Kidney epithelial cell (primary cell): ENCODE measurements around a stretch of chr9.

GRCh38 chr9:5735951-5736757 is 96.8 kb downstream of the ERMP1 start:
- RAMPAGE, long total RNA, result no peak
- RRBS, result no CpG with 5 or more reads among the region's 1 CpG

GRCh38 chr9:6068943-6069224 is 53.5 kb upstream of the RANBP6 start:
- RAMPAGE, long total RNA, result no peak

GRCh38 chr9:6395181-6395651 is 17.8 kb upstream of the UHRF2 start:
- RAMPAGE, long total RNA, result no peak
- RRBS, result no CpG with 5 or more reads among the region's 1 CpG

DNA sequence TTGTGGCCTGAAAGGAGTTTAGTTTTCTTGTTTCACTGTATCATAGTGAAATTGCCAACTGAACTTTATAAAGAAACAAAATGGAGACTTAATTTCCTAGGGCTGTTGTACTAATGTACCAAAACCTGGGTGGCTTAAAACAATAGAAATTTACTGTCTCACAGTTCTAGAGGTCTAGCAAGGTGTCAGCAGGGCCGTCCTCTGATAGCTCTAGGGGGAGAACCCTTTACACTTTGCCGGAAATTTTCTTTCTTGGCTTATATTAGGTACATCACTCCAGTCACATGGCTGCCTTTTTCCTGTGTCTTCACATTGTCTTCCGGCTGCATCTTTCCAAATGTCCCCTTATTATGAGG is 5.7 kb downstream of the UHRF2 start:
- RAMPAGE, long total RNA, result no peak
- RRBS, result 80% methylated on average over 1 of the region's 3 CpGs

GRCh38 chr9:6682288-6682729 is 36.8 kb upstream of the GLDC start:
- RAMPAGE, long total RNA, result no peak
- RRBS, result no CpG with 5 or more reads among the region's 15 CpGs

DNA sequence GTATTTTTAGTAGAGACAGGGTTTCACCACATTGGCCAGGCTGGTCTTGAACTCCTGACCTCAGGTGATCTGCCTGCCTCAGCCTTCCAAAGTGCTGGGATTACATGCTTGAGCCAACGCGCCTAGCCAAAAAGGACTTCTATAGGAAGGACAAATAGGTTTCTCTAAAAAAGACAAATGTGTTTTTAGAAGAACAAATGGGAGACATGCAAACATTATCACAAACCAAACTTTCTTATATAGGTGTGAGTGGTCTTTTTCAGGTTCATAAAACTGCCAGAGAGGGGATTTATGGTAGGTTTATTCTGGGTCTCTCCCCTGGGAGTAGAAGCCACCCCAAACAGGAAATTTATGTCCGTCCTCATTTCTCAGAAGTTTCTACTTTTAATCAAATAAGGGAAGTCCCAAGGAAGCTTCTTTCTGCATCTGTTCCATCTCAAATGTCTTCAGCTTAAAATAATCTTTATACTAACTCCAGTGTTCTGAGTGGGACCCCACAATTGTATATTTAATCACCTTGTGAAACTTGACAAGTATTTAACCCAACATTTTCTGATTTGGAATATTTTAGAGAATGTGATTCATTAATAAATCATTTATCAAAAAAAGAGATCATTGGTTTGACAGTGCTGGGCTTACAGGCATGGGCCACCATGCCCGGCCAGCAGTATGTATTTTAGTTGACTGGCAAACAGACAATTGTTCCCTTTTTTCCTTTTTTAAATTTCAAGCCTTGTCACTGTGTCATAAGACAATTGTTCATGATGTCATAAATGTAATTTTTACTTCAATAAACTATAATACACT is 44.4 kb upstream of the GLDC start:
- RAMPAGE, long total RNA, result no peak
- RRBS, result no CpG with 5 or more reads among the region's 4 CpGs

DNA sequence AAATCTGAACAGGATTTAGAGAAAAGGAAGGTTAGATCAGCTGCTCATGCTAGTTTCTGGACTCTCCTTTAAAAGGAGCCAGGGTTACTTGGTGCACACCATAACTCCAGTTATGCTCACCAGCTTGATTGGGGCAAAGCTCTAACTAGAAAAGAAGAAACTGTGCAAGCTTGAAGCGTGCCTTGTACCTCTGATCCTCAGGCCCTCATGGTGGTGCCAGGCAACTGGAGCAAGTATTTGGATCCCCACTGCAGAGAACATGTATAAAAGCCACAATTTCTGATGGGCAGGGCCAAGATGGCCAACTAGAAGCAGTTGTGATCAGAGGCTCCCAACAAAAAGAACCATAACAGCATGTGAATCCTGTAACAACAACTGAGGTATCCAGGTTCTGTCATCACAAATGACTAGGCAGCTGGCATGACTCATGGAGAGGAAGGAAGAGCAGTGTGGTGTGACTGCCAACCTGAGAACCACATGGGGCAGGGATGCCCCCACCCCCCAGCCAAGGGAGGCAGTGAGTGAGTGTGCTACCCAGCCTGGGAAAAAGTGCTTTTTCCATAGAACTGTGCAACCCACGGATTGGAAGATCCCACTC is 79.8 kb upstream of the DMAC1 start:
- RAMPAGE, long total RNA, result no peak
- RRBS, result no CpG with 5 or more reads among the region's 2 CpGs

DNA sequence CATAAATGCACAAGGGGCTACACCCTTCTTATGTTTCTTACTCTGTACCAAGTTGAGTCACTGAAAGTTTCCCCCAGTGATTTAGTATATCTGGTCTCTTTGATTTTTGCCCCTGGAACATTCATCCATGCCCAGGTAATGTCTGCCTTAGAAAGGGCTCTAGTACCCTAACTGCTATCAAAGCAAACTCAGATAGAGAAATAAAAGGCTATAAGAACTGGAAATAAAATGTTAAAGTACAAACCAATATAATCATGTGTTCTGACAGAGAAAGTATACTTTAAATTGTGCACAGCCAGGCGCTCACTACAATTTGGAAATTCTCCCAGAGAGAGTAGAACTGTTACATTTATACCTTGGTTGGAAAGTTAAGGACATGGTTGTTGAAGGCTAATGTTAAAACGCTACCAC is 1022.6 kb upstream of the DMAC1 start:
- RAMPAGE, long total RNA, result no peak
- RRBS, result no CpG with 5 or more reads among the region's 2 CpGs

DNA sequence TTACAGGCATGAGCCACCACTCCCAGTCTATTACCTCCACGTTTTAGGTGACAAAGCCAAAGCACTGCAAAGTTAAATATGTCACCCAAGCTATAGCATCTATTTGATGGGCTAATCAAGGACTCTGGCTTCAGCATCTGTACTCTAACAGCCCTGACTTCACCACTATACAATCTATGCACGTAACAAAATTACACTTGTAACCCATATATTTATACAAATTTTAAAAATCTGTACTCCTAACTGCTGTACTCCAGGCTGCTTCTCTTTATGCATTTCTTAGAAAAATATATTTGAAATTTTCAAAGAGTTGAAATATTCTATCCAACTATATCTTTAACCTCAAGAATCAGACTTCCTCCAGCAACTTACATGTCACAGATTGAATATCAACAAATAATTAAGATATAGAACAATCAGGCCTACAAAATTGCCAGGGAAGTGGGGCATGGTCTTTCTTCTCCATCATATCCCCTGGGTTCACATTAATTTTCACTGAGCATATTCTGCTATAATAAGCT is 248.5 kb downstream of the PTPRD start:
- RAMPAGE, long total RNA, result no peak
- RRBS, result no CpG with 5 or more reads among the region's 2 CpGs

GRCh38 chr9:12972477-12972857 is 197.6 kb downstream of the LURAP1L start:
- RAMPAGE, long total RNA, result no peak
- RRBS, result no CpG with 5 or more reads among the region's 2 CpGs

DNA sequence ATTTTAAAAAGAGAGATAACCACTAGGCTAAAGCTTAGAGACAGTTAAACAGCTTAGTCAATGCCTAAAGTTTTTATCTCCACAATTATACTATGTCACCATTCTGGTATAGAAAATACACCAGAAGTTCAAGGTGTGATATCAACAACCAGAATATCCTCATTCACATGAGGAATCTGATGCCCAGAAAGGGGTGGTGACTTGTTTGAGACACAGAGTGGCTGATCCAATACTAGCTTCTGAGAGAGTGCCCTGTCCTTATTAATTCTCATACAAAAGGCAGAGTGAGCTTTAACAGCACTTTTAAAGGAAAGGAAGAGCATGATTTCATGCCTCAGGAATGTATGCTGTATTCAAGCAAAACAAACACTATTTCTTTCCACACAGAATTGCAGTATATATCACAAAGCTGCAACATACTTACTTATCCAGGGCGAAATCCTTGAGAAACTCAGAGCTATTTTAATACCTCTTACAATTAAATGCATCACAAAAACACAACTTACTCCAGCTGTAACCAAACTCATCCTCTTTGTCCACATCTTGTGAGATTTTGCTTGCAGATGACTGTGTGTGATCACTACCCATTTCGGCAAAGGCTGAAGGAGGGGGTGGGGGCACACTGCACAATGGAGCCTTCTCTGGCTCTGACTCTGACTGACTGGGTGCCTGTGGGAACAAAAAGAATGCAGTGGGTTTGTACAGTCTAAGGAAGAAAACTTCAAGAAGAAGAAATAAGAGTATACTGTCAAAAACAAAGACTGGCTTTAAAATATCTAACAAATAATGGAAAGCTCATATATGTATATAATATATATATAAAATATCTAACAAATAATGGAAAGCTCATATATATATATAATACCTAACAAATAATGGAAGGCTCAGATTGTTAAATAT is 139.8 kb downstream of the MPDZ start:
- RAMPAGE, long total RNA, result no peak
- RRBS, result no CpG with 5 or more reads among the region's 2 CpGs

DNA sequence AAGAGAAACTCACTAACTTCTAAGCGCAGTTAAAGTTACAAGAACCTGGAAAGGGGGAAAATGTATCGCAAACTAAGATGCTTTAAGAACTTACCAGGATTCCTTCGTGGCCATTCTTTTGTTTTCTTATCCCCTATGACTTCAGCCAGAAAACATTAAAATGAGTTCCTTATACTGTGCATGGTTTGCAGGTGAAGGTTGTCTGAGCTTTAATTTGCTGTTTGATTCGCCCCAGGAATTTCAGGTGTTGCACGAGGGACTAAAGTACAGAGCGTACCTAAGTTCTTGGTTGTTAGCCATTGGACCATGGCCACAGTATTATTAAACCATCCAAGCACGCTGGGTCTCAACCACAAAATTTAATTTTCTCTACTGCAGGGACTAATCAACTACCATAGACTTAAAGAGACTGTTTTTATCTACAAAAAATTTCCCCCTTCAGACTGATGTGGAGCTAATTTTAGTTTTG is 208.4 kb upstream of the MPDZ start:
- RAMPAGE, long total RNA, result no peak
- RRBS, result no CpG with 5 or more reads among the region's 7 CpGs

- RAMPAGE, long total RNA, result no peak
- RRBS, result no CpG with 5 or more reads among the region's 7 CpGs
Observed at GRCh38 chr9:13607935-13608696, 328.6 kb upstream of the MPDZ start.

- RAMPAGE, long total RNA, result no peak
- RRBS, result no CpG with 5 or more reads among the region's 6 CpGs
Observed at GRCh38 chr9:13705870-13706477, 426.5 kb upstream of the MPDZ start.

DNA sequence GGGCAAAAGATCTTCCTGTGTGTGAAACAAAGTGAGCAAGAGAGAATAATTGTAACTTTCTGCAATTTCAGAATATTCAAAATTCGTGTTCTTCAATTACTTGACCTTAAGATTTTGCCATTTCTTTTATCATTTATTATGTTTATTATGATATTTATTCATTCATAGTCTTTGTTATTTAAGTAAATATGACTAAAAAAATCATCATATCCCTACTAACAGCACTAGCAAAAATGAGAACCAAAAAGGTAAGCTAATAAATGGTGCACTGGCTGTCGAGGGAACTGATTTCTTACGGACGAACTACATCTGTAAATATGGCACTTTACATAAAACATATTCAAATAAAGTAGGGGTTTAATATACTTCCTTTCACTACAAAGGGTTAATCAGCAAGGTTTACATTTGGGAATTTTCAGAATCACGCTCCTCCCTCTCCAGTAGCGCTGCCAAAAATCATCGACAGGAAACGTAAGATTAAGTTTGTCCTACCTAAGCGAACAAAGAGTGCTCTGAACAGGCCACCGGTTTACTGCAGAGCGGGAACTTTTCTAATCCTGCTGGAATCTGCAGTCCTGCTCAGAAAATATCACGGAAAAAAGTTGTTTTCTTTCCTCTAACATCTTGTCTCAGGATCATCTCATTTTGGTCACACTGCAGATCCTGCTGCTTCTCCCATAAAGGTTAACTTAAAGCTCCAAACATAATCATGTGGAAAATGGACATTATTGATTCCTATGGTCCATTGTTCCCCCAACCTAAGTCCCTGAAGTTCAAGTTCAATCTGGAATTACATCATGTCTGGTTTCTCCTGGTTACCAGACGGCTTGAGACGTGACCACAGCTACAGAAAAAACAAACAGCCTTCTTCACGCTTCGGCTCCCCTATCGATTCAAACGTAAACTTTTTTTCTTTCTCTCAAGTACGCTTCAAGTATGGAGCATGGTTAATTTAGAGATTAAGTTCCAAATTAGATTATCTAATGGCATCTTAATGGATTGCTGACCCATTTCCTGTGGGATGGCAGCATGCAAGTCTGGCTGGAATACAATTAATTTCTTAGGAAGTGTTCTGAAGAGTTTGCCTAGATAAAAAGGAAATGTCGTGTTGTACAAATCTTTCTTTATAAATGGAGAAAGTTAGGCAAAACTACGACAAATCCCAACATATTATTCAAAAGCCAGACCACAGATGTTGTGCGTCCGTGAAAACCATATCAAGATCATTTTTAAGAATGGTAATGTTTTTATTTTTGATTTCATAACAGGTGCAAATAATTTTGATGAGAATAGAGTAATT is 217.6 kb downstream of the NFIB start:
- RAMPAGE, long total RNA, result start-site peak on the minus strand centred at position 764 of the sequence, 130 bp wide, 26 and 30 reads in 2 replicates
- RRBS, result no CpG with 5 or more reads among the region's 23 CpGs

DNA sequence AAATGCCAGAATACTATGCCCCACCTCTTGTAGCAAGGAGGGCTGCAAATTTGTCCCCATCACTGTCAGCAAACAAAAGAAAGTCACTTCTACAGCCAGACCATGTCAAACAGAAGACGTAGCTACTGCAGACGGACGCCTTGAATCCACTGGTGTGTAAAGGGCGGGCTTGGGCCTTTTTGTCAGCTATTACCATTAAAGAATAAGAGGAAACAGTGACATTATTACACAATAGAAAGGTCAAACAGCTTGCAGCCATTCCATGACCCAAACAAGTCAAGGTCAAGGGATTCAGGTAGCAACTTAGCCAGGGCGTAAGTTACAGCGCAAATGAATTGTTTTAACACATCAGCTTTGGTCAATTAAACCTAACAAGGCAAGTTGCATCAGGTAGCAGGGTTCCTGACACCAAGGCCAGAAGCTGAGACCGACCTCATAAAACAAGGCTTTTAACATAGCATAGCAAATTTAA is 15.4 kb downstream of the NFIB start:
- RAMPAGE, long total RNA, result no peak
- RRBS, result no CpG with 5 or more reads among the region's 7 CpGs

GRCh38 chr9:14322108-14323287 is 8.6 kb upstream of the NFIB start:
- RAMPAGE, long total RNA, result no peak
- RRBS, result 1% methylated on average over 43 of the region's 110 CpGs

DNA sequence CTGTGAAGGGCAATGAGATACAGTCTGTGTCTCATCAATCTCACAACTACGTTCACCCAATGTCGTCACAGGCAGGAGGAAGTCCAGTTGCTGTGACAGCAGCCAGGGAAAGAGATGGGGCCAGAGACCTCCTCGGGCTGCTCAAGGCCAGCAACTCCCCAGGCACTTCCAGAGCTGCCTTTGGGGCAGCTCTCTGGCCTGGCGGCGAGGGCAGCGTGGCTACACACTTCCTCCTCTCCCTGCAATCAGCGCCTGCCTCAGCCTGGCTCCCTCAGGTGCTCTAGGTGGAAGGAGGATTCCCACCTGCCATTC is 159.3 kb downstream of the ZDHHC21 start:
- RAMPAGE, long total RNA, result no peak
- RRBS, result no CpG with 5 or more reads among the region's 7 CpGs

DNA sequence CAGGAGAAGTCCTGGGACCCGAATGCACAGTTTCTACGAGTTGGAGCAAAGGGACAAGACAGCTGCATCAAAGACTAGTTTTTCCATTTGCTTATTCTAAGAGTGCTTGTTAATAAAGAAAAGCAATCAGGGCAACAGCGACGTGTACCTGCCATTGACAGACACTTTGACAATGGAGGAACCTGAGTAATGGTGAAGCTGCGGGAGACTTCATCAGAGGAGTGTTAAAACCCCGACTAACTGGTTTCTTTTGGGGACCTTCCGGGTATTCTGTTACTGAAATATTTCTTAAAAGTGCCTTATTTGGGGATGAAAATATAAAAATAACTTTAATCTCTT is 651 bp downstream of the SNAPC3 start:
- RAMPAGE, long total RNA, result no peak
- RRBS, result no CpG with 5 or more reads among the region's 7 CpGs

- RAMPAGE, long total RNA, result no peak
- RRBS, result no CpG with 5 or more reads among the region's 1 CpG
Observed at GRCh38 chr9:15485628-15486266, 25.0 kb downstream of the PSIP1 start.